Bronchial lymph node (tissue), 1 donor: ENCODE data around the genes RTP1, MASP1 and RTP4.

DNA sequence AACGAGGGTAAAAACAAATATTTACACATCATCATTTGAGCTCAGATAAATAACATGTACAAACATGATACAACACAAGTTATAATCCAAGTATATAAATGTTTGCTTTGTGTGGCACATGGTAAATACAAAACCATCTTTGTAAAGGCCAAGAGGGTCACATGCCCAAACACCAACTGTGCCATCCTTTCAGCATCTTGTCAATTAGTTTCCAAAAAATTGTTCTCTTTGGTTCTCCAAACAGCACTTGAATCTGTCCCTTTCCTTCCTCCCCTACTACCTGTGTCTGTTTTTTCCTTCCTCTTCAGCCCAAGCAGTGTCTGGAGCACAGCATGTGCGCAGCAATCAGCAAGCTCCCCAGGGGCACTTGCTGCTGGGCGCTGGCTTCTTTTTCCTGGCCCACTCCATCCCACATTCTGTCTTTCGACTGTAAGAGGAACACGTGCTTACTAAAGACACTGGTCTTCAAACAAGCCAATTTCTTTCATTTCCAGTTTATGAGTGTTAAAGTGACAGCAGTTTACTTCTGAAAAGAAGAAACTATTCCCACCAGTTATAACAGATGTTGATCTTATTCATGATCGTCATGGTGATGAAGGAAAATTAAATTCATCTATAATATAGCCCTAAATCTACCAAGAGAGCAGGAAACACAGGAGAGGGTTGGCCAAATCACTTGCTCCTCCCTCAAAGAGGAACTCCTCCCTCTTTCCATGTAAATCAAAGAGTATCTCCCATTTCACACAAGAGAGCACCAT is 115.6 kb downstream of the IGF2BP2 start:
- PRO-cap = no peak

- PRO-cap = no peak
Observed at GRCh38 chr3:185786101-185786573, 38.7 kb downstream of the IGF2BP2 start.

GRCh38 chr3:185815351-185815727 is 9.5 kb downstream of the IGF2BP2 start:
- PRO-cap = no peak

DNA sequence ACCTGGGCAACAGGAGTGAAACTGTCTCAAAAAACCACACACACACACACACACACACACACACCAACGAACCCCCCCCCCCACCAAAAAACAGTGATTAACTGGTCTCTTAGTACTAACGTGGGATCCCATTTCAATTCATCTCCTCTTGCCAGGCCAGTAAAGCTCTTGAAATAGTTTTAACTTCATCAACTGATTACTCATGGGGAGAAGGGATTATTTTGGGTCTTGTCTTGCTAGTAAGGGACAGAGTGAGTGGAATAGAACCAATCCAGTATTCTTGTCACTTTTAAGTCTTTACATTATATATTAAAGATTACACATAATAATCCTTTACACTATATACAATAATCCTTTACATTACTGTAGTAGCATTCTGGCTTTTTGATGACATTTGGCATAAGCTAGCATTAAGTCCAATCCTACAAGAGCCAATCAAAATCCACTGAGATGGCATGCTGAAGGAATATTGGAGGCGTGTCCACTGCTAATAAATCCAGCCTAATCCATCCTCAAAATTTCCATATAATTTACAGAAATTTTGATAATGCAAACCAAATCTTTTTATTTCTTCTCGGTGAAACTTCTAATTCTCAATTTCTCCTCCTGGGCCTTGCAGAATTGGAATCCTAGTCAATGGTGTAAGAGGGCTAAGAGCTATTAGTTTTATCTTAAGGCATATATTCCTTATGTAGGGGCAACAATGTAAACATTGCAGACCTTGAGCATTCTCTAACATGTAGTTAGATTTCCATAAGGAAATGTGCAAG is 23.3 kb downstream of the TRA2B start:
- PRO-cap = no peak

- PRO-cap = no peak
Observed at GRCh38 chr3:185922555-185923214, 15.1 kb downstream of the TRA2B start.

DNA sequence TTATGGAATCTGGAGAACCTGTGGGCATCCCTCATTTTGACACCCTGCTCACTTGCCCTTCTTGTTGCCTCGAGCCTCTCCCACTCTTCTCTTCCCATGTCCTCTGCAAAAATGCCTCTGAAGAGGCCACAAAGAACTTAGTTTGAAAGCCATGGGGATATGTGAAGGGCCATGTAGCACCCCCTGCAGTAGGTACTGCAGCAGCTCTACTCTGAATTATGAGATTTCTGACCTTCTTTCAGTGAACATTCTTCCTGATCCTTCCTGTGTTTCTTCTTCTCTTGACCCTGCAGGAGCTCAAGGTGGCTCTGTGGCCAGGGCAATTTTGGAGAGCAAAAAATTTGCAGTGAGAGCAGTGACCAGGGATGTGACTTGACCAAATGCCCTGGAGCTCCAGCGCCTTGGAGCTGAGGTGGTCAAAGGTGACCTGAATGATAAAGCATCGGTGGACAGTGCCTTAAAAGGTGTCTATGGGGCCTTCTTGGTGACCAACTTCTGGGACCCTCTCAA is 30.4 kb upstream of the TRA2B start:
- PRO-cap = no peak

DNA sequence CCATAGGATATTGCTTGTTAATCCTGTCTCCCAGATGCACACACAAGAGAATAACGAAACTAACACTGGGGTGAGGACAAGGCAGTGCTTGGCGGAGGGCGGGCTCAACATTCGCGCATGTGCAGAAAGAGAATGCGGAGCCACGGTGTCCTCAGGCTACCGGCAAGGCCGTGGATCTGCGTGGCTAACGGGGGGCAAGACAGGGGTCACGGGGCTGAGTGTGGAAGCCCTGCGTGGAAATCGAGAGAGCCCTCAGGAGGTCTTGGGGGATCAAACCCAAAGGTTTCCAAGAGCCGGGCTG is 48.4 kb upstream of the TRA2B start:
- PRO-cap = no peak

DNA sequence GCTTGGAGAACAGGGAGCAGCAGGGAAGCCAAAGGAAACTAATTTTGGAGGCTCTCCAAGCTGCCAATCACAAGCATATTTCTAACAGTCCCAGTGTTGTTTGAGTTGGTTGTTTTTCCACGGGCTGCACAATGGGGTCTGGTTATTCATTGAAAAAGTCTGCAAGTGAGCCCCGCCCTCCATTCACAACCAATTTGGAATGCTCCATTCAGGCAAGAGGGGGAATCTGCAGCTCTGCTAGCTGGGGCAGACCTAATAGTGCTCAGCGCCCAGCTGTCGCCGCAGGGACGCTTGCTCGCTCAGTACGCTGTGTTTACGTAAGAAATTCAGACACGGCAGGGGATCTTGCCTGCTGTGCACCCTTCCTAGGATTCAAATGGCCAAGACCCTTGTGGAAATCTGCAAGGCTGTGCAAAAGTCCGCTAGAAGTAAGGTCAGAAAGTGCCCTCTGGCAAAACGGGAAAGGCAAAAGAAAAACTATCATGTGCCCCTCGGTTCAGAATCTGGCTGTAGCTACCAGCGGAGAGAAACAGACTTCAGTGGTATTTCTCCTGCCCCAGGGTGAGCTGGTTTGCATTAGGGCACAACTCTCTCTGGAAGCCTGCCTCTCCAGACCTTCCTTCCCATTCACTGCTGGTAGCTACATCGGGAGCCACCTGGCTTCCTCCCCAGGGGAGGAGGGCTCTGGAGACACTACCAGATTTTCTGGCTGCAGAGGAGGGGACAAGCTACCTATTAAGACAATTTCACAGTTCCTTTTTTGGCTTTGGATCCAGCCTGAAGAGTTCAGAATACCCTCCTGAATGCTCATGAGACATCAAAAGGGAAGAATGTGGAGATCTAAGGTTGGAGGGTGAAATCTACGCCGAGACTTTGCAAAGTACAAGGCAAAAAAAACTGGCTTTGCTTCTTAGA is 10.9 kb downstream of the ETV5 start:
- PRO-cap = no peak

GRCh38 chr3:186241756-186242936 is 119.9 kb downstream of the DGKG start:
- PRO-cap = no peak

DNA sequence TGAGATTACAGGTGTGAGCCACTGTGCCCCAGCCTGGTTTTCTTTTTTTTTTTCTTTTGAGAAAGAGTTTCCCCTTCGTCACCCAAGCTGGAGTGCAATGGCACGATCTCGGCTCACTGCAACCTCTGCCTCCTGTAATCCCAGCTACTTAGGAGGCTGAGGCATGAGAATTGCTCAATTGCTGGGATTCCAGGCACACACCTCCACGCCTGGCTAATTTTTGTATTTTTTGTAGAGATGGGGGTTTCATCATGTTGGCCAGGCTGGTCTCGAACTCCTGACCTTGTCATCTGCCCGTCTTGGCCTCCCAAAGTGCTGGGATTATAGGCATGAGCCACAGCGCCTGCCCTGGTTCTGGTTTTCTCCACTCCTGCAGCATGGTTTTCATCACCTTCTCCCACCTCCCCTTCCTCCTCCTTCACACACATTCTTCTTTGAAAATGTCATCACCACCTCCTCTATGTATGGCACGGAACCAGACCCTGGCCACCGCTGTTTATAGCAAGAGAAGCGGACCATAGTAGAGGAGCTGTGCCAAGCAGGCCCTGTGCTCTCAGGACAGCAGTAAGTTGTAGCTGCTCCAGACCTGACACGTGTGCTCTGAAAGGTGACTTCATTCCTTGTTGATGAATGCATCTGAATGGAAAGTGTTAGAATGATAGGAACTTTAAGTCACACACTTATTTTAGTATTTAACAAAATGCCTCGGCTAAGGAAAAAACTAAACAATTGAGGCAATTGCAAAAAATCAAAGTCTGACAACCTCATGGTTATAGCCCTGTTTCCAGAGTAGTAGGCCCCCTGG is 14.6 kb upstream of the AHSG start:
- PRO-cap = no peak

DNA sequence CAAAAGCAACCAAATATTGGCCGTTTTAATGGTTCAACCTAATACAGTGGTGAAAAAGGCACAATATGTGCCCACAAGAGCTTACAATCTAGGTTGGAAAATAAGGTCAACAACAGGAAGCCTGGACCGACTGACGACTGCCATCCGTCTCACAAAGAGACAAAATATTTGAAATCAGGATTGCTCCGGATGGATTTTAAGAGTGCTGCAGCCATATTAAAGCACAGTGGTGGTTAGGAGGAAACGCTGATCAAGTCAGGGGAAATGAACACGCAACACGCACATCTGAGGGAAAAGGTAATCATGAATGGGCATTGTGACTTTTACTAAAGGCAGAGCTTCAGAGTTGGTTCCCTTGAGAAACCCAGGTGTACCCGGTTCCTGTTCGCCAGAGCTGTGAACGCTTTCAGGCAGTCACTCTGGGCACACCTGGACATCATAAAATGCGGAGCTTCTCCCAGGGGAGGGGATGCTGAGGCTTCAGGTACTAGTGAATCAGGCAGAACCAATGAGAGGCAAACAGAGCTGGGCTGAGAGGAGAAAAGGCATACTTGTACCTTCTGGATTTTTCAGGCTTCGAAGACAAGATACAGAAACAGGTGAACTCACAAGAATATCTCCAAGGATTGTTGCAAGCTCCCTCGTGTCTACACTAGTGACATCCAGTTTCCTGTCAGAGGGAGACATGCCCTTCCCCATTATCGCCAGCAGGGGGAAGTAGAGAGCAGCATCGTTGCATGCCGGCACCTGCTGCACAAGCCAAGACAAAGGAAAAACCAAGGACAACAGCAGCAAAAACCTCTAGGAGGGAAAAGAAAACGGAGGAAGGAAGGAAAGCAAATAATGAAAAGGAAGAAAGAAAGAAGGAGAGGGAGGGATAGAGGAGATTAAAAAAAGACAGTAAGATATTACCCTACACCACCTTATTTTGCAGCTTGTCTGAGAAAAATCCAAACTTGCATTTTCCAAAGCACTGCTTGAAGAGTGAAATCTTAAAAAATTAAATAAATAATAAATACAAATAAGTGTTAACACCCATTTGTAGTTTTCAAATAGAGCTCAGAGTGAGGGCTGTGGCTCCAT is 1.8 kb downstream of the AHSG start:
- PRO-cap = no peak

DNA sequence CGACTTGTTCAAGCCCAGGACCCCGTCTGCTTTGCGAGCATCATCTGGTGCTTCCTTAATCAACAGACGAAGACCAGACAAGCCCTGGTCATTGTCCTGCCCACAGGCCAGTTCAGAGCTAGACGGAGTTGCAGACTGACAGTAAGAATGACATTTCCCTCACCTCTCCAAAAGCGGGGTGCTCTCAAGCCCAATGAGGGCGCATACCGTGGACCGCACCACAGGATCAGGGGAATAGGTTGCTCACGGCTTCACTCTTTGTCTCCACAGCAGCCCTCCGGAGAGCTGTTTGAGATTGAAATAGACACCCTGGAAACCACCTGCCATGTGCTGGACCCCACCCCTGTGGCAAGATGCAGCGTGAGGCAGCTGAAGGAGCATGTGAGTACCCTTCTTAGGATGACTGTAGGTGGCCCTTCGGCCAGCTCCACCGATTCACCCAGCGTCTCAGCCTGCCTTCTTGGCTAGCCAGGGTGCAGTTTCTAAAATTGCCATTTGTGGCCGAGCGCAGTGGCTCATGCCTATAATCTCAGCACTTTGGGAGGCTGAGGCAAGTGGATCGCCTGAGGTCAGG is 2.6 kb downstream of the AHSG start:
- PRO-cap = no peak

- PRO-cap = bidirectional peak, plus-strand start at chr3:186773018, minus-strand start at chr3:186772857
Observed at GRCh38 chr3:186772730-186773162, 10.6 kb upstream of the EIF4A2 start.

DNA sequence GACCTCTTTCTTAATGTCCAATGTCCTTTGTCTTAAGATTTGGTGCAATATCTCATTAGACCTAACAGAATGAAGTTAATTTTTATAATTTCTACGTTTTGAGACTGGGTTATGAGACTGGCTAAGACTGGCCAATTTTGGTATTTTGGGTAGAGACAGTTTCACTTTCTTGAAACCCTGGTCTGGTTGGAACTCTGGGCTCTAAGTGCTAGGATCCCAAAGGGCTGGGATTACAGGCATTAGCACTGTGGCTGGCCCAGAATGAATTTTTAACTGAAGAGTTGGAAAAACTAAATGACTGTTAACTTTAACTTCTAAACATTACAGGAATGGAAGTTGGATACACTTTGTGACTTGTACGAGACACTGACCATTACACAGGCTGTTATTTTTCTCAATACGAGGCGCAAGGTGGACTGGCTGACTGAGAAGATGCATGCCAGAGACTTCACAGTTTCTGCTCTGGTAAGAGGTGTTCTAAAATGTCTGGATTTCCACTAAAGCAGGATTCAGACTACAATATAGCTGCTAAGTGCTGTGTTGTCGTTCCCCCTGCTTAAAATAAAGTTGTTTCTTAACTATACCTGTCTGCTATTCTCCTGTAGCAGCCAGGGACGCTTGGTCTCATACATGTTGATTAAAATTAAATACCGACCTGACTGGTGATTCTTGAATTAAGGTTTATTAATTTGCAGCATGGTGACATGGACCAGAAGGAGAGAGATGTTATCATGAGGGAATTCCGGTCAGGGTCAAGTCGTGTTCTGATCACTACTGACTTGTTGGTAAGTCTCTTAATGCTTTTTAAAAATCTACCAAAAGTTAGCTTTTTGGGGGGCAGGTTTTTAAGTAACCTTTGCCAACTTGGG is 3.7 kb downstream of the EIF4A2 start:
- PRO-cap = no peak

GRCh38 chr3:186822101-186822393 is 15.8 kb upstream of the RFC4 start:
- PRO-cap = no peak

DNA sequence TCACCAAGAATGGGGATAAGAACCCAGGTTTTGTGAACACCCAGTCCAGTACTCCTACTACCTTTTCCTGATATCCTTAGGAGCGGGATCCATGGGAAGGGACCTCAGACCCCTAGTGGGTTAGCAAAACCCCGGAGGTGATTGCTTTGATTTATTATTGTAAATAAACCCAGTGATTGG is 98.2 kb downstream of the RPL39L start:
- PRO-cap = no peak

DNA sequence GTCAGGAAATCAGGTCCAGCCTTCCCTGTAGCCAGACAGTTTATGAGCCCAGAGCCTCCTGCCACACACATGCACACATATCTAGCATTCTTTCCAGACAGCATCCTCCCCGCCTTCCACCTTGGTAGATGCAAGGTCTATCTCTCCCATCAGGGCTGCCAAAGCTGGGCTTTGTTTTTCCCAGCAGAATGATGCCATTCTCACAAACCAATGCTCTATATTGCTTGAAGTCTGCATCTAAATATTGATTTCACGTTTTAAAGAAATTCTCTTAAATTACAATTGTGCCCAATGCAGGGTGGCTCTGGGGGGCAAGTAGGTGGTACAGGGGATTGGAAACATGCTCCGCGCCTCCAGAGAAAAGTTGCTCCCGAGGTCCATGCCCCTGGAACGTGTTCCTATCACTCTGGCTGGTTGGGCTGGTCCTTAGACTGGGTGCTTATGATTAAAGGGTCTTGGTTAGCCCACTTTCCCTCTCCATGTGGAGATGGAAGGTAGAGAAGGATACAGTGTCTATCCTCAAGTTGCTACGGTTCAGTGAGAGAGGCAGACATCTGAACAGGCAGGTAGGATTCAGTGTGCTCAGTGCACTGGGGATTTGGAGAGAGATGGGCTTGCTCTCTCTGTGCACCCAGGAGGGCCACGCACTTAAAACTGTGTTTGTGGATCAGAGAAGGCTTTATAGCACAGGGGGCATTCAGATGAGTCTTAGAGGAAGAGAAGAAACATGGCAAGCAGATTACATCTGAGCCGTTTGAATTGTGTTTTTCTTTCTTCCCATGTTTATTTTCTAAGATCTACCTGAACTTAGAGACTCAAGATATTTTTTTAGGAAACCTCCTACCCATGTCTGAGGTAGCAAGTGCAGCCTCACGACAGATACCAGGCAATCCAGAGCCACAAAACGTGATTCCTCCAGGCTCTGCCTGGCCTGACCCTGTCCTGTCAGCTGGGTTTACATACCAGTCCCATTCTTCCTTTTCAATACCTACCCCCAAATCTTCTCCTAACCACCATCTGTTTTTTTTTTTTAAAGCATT is 63.0 kb downstream of the RPL39L start:
- PRO-cap = no peak

DNA sequence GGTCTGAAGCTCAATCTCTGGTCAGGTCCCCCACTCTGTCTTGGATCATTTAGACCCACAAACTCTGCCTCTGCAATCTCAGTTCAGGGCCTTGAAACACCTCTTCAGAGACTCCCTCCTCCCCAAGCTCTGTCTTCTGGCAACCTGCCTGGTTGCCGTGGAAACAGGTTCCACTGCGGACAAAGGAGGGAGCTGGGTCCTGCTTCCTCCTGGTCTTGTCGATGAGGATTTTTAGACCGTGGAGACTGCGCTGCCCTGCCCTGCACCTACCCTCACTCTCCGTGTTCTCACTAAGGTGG is at the start of gene RTP1:
Gene RTP1 (plus strand): TSS at position 192 of the 299 bp plus-strand sequence.
- PRO-cap = no peak

DNA sequence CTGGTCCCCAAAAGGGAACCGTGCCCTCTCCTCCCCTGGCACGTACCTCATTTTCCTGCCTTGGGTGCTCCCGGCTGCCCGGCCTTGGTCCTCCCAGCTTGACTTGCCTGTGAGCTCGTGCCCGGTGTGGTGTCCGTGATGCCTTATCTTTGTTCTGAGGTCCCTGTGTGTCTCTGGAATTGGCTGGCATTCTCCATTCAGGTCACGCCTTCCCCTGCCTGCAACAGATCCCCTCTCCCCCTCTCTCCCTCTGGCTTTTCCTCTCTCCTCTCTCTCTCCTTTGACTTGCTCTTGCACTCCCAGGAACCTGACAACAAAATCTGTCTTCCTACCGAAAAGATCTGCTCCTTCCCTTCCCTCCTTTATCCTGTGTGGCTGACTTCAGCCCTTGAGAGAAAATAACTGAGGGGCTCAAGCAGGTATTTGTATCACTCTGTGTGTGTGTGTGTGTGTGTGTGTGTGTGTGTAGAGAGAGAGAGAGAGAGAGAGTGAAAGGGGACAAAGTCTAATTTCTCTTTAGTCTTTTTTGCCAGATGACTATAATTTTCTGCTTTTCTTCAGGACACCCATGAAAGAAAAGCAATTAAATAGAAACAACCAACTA is at the start of gene MASP1:
Gene MASP1 (minus strand): TSS at position 156 of the 604 bp plus-strand sequence.
- PRO-cap = no peak

DNA sequence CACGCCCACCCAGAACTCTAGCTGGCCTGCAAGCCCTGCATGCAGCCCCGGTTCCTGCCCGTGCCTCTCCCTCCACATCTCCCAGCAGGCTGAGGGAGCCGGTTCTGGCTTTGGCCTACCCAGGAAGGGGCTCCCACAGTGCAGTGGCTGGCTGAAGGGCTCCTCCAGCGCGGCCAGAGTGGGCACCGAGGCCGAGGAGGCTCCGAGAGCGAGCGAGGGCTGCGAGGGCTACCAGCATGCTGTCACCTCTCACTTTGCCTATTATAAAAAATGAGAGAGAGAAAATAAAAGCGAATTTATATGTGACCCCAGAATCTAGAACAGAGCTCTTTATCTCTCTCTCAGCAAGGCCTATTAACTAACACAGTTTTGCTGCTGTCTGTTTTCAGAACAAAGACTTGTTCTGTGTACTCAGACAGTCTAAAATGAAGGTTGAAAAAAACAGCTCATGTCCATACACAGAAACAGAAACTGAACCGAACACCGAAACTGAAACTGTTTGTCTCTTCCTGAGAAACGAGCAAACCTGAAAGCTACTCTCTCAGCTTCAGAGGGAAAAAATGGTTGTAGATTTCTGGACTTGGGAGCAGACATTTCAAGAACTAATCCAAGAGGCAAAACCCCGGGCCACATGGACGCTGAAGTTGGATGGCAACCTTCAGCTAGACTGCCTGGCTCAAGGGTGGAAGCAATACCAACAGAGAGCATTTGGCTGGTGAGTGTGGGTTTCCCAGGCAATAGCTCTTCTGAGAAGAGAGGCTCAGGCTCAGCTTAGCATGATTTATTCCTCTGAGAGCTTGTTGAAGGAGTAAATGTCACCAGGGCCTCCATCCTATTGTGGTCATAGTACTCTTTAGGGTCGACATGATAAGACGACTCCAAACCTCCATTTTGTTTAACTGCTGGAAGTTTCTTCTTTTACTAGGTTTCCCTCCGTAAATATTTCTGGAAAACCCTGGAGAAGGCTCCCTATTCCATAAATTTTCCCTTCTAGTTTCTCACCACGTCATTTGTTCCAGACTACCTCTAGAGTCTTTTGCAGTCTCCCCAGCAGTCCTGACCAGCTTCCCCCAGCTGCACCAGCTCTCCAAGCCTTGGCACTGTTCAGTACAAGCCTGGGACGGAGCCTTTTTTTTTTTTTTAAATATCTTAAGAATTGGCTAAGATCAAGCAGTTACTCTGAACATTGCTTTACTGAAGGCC is at the start of gene RTP4:
Gene RTP4 (plus strand): TSS at position 504 of the 1,203 bp plus-strand sequence.
- PRO-cap = unidirectional peak, plus-strand start at position 512 of the sequence; bidirectional peak, plus-strand start at position 1,053 of the sequence, minus-strand start at position 748 of the sequence